ENCODE data around the genes PCDH19, BEX5, TMSB15A and RAB9B.

DNA sequence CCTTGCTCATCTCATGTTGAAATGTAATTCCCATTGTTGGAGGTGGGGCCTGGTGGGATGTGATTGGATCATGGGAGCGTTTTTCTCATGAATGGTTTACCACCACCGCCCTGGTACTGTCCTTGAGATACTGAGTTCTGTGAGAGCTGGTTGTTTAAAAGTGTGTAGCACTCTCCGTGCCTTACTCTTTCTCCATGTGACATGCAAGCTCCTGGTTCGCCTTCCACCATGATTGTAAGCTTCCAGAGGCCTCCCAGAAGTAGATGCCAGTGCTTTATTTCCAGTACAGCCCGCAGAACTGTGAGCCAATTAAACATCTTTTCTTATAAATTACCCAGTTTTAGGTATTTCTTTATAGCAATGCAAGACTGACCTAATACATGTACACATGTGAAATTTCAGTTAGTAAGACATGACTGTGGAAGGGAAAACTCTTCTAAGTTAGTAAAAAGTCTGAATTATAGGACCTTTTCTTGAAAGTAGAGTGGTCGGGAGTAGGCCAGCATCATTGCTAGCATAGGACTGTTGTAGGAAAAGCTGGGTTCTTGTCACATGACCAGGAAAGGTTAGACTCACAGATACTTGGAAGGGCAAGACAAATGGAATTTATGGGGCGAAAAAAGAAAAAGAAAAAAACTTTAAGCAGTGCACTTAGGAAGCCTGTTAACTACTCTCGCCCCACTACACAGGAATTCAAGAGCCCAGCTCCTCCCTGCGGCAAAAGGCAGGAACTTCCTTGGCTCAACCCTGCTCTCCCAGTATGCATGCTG, 40.5 kb upstream of the RPA4 start:
- RRBS = no CpG with 5 or more reads among the region's 9 CpGs

GRCh38 chrX:96993543-96994000, 109.9 kb downstream of the RPA4 start:
- RRBS = no CpG with 5 or more reads among the region's 2 CpGs

DNA sequence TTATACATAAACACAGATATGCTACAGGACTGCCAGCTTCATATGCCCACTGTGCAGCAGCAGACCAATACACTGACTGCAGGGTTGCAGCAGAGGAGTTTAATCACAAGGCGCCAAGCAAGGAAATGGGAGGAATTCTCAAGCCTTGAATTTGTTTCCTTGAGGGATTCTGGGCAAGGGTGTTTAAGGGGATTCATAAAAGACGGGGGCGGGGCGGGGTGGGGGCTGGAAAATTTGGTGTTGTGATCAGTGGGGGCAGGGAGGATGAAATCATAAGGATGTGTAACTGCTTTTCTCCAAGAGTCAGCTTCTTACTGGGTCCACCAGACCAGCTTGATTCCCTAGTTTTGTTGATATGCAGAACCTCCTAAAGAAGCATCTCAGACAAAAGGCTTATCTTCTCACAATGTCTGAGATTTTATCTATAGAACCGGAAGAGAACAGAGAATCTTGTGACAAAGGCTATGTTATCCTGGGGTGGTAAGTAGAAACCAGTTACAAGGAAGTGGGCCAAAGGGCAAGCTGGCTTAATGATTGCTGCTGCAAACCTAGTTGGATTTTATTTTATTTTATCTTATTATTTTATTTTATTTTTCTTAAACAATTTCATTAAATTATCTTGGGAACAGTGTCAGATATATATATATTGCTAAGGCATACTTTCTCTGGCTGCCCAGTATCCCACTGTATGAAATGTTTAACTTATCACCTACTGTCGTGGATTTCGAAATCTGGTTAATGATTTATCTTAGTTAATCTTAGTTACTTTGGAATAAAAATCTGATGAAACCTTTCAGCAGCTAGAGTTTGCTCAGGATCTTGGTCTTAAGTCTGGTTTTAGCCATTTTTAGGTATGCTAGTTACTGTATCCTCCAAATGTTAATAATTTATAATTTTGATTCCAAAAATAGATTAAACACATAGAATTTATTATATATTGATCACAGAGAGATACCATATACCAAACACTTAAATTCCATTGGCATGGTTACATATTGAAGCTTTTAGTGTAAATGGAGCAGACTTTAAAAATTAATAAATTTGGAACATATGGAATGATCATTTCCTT, 276.5 kb downstream of the RPA4 start:
- RRBS = no CpG with 5 or more reads among the region's 7 CpGs

- RRBS = 2% methylated on average over 24 of the region's 53 CpGs
Observed at GRCh38 chrX:100410038-100410668, at the start of gene PCDH19. TSS of gene PCDH19 (minus strand) at chrX:100410273.

DNA sequence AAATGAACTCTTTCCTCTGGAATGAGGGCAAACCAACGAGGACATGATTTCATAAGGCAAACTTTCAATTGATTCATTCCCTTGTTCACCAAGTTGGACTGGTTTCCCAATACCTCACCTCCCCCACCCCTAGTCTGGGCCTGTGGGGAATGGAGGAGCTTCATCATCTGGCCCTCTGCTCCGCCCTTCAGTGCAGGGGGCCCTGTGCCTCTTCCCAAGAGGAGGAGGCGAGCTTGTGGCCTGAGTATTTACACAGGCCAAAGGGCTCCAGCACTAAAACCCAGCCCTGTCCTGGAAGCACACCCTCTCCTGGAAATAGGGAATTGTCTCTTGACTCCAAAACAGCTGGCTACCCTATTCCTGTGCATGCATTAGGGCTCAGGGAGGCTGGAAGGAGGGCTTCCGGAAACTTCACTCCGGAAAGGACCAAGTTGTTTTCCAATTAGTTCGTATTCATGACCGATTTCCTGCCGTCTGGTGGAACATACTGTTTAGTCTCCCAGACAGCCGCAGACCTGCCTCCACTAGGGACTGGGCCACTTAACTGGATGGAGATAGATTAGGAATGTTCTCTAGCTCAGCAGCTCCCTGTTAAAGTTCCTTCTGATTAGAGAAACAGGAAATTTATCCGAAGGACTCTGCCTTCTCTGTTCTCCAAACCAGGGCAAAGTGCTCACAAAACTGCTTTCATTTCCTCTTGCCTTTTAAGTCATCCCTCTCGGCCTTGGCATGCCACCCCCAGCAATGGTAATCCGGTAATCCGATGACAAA, 5.7 kb downstream of the SRPX2 start:
- RRBS = no CpG with 5 or more reads among the region's 13 CpGs

DNA sequence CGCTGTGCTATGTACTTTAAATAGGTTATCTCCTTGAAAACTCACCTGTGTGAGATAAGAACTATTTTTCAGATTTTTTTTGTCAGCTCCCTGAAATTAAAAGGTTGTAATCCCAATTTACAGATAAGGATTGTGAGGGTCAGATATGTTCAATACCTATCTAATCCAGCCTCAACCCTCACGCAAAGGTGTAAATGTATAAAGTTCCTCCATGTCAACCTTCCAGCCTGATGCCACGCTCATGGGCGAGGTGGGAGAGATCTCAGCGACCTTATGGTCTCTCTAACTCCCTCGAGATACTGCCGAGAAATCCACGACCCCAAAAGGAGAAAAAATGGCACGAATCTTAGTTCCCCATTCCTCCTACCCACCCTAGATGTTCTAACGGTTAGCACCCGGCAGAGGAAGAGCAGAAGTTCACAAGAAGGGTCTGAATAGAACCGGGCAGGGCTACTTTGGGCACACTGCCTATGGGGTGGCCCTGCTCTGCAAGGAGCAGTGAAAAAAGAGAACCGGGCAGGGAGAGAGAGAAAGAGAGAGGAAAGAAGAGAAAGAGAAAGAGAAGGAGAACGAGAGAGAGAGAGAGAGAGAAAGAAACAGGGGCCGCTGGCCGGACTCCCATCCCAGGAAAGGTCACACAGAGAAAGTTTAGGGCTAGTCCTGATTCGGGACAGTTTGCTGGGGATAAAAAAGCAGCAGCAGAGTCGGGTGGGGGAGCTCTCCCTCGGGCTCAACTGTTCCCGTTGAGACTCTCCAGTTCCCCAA, 652 bp downstream of the GLA start:
- RRBS = 5% methylated on average over 3 of the region's 20 CpGs

DNA sequence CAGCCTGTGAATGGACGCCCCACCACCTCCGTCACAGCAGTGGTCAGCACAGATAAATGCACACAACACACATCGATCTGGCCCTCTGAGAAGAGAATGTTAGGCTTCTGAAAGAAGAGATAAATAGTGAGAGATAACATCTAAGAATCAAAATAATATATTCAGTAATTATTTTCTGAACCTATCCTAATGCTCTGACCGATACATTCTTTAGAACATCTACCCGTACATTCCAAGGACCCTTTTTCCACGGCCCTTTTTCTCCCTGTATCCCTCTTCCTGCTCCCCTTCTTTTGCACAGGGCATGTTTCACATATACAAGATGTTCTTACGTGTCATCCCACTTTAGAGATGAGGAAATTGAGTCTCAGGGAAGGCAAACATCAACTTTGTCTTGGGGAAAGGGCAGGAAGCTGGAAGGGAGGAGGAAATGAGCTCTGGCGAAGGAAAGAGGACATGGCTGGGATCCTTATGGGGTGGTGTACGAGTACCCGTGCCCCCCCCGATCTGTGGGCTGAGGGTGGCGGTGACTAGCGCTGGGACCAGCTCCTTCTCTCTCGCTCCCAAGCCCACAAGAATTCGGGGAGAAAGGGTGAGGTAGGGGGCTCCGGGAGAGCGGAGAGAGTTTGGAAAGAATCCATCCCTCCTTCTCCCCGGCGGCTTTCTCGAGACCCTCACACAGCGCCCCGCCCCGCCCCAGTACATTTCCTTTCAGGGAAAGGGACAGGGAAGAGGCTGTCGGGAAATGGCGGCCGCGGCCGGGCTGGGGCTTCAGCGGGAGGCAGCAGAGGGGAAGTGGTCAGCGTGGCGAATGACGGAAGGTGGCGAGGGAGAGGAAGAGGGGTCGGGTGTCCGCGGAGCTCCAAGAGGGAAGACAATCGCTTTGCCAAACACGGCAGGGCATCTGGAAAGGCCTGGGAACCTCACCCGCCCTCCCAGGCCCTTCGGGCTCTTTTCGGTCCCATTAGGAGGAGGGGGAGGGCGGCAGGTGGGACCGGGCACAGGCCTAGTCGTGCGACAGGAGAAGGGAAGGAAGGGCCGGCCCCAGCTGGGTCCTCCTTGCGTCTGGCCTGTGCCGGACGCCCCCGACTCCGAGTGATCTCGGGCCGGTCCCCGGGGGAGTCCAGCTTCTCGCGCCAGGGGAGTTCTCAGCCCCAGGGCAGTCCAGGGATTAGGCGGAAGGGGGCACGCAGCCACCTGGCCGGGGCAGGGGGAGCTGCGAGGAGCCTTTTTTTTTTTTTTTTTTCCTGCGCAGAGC, 10.0 kb downstream of the HNRNPH2 start:
- RRBS = under 1% methylated on average over 21 of the region's 61 CpGs

GRCh38 chrX:101626131-101626759, 3.3 kb downstream of the ARMCX3 start:
- RRBS = no CpG with 5 or more reads among the region's 3 CpGs

DNA sequence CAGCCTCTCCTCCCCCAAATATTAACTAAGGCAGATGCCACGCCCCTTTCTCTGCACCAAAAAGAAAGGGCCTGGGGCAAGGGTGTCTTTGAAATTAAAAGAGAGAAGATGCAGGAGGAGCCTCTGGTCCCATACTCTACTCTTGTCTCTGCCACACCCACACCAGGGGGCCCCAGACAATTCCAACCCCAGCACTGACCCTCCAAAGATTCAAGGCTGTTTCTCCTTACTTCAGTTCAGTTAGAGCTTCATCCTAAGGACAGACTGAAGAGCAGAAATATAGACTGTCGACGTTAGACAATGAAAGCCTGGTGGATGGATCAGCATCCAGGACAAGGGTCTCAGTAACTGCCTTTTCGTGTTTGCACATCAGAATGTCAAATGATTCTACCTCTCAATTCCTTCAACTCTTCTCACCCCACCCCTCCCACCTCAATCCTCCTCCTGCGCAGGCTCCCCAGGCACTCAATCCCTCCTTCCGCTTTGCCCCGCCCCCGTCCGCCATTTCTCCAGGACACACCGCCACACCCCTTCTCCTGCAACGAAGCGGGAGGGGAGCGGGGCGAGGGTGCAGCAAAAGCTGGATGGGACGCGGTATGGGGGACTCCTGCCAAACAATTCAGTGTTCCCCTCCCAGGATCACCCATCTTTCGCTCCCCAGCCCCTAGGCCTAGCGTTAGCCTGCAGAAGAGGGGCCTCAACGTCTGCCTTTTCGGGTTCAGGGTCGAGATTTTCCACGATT, 1.2 kb downstream of the ARMCX2 start:
- RRBS = no CpG with 5 or more reads among the region's 22 CpGs

DNA sequence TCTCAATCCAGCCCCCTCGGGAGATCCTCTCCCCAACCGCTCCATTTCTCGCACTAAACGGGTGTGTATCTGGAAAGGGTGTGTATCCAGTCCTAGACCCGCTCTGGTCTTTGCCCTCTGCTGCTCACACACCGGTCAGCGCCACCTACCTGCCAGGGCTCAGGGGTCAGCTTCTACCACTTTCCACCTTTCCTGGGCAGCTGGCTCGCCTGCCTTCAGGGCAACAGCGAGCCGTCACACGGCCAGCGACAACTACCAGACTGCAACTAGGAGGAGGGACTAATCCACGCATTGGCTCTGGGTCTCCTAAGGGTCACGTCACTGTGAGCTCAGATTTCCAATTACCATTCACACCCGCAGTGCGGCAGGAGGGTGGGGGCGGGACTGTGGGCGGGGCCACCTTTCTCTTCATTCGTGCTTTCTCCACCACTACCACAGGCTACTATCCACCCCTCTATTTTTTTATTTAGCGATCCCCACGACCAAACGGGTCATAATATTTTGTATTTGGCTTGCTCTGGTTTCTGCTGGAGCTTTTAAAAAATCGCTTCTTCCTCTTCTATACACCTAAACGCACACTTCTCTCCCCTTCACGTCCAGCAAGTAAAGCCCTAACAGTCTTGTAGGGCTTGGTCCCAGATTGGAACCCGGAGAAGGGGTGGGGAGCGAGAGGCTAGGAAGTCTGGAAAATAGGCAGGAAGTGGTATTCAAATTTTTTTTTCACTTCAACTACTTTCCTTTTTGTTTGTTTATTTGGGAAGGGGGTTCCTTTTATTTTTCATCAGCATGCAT, at the start of gene BEX5:
Gene BEX5, minus strand, starts transcription at position 268 of the 792 bp plus-strand sequence.
- RRBS = no CpG with 5 or more reads among the region's 27 CpGs

DNA sequence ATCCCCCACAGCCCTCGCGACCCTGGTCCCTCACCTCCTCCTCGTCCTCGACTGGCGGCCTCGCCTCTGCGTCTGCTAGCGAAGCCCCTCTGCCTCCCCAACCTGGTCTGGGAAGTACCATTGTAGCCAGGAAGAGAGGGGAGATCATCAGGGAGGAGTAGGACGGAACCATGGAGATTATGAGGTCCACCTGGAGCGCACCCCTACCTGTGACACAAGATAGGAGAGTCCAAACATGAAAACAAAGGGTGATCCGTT, 31.9 kb upstream of the NXF2B start:
- RRBS = no CpG with 5 or more reads among the region's 11 CpGs

GRCh38 chrX:102516210-102517156, at the start of gene TMSB15A:
TSS of gene TMSB15A (minus strand) at chrX:102516739.
- RRBS = 2% methylated on average over 18 of the region's 58 CpGs

DNA sequence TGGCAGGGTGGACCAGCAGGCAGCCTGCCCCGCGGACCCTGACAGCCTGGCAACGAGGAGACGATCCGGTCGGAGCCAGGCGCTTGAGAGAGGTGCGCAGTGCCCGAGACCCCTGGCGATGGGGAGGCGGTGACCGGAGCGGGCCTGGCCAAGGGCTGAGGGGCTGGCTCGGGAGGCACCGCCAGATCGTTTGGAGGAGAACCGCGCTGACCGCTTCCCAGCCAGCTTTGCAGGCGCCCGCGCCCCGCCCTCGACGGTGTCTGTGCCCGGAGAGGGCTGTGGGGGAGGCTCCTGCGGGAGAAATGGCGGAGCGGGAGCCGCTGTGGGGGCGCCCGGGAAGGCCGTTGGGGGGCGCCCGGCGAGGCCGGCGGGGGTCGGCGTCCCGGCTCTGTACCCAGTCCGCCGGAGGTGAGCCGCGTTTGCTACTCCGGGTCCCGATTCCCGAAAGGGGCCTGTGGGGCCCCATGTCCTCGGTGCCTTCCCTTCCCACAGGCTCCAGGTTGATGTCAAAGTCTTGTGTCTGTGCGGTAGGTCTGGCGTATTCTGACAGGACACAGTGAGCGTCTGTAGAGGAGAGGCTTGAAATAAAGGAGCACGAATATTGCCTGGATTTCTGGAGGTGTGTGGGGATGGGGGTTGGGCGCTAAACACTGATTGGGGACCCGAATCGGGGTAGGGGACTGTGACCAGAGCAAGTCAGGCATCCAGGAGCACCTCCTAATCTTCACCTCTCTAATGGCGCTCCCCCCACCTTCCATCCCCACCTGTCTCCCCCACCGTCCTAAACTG, 545 bp downstream of the GPRASP2 start:
- RRBS = 2% methylated on average over 22 of the region's 58 CpGs

DNA sequence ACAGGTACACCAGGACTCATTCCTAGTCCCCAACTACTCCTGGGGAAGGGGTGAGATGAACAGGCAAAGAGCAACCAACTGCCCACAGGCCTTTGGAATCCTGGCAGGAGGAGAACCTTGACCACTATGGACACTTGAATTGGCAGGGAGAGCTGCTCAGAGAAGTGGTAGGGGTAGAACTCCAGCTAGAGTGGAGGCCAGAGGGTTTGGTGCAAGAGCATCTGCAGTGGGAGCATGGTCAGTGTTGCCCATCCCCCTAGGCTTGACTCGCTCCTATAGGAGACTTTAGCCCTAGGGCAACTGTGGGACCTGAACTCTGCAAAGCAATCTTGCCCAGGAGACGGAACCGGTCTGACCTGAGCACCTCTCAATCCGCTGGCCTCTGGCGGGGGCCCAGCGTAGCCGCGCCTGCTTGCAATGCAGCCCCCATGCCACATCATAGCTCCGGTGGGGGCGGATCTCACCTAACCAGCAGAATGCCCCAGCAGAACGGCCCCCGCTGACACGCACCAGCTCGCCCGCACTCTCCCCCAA, 5.5 kb downstream of the BEX4 start:
- RRBS = 95% methylated on average over 3 of the region's 15 CpGs

- RRBS = no CpG with 5 or more reads among the region's 3 CpGs
Observed at GRCh38 chrX:103539661-103540230, 20.5 kb upstream of the RAB40A start.

- RRBS = 0% methylated on average over 5 of the region's 59 CpGs
Observed at GRCh38 chrX:103629217-103630569, 918 bp downstream of the TCEAL1 start.

DNA sequence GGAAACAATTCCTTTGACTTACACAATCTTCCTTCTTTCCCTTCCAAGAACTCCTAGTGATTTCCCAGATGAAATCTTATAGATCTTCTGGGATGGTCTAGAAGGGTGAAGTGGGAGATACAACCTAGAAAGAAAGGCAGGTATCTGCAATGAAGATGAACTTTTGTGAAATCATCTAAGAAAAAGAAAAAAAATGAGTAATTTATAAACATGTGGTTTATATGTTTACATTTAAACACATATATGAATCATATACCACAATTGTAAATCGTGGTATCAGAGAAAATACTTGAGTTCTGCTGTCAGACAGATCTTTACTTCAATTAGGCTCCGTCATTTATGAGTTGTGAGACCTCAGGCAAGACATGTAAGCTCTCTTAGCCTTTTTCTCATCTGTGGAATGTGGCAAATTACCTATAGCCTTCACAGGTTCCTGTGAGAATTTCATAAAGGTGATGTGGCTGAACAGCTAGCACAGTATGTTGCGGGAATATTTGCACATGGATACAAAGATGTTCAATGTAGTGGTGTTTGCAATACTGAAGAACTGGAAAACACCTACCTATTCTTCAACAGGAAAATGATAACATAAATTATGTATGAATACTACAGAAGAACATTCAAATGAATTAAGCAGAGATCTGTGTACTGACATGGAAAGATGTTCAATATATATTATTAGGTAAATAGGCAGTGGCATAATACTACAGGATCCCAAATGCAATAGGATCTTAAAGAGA, 7.9 kb downstream of the MORF4L2 start:
- RRBS = no CpG with 5 or more reads among the region's 3 CpGs

DNA sequence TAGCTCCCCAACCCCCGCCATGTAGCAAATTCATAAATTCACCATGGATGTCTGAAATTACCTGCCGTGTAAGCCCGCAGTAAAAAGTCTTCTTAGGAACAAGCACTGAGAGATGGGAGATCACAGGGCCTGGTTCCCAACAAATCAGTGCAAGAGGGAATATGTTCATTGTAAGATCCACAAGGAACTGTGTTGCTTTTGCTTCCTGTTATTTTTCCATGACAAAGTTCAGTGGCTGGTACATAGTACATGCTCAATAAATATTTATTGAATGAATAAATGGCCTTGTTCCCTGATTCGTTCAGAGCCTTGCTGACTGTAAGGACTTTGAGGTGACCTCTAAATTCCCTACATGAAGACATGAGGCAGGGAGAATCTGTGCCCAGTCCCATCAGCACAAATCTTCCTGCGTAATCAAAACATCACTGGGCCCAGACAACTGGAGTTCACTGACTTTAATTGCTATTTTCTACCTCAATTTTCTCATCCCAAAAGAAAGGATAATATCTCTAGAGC, 7.4 kb downstream of the TMEM31 start:
- RRBS = no CpG with 5 or more reads among the region's 5 CpGs

- RRBS = no CpG with 5 or more reads among the region's 7 CpGs
Observed at GRCh38 chrX:103830782-103831209, 1.3 kb downstream of the RAB9B start.

GRCh38 chrX:103831624-103832676, at the start of gene RAB9B:
TSS of gene RAB9B (minus strand) at chrX:103832257.
- RRBS = 2% methylated on average over 5 of the region's 60 CpGs

Measured in Ishikawa (cell line).